ENCODE measurements around the gene MEF2A.

DNA sequence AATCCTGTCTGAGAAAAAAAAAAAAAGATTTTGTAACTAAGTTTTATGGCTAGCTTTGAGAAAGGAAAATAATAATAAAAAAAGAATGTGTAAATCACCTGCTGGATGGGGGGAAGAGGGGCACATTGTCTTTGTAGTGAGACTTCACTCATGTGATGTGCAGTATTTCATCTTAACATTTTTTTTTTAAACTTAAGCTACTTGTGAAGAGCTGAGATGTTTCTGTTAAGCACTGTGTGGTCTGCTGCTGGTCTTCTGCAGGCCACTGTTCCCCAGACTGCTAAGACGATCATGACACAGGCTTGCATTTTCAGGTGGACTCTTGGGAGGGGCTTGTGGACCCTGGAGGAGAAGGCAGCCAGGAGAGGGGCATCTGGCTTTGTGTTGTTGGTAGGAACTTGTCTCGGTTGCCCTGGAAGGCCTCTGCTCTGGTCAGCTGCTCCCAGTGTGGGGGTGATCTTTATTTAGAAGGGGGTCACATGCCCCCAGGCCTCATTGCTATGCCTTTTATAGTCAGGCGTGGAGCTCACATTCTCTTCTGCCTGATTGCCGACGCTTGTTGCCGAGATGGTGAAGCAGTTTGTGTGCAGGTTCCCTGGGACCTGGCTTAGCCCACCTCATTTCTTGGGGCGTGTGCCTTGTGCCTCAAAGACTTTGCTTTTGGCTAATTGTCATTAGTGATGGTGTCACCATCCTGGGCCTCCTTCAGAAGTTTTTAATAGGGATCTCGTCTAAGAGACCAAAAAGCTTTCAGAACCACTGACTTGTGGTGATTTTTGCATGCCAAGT is 66.5 kb downstream of the IGF1R start:
- RRBS = no CpG with 5 or more reads among the region's 8 CpGs

GRCh38 chr15:98720110-98720617 is 71.8 kb downstream of the IGF1R start:
- RRBS = no CpG with 5 or more reads among the region's 8 CpGs

- RRBS = no CpG with 5 or more reads among the region's 15 CpGs
Measured at GRCh38 chr15:98776662-98777231, 128.4 kb downstream of the IGF1R start.

GRCh38 chr15:98778215-98778918 is 130.0 kb downstream of the IGF1R start:
- RRBS = no CpG with 5 or more reads among the region's 5 CpGs

GRCh38 chr15:98794642-98795135 is 146.3 kb downstream of the IGF1R start:
- RRBS = no CpG with 5 or more reads among the region's 3 CpGs

DNA sequence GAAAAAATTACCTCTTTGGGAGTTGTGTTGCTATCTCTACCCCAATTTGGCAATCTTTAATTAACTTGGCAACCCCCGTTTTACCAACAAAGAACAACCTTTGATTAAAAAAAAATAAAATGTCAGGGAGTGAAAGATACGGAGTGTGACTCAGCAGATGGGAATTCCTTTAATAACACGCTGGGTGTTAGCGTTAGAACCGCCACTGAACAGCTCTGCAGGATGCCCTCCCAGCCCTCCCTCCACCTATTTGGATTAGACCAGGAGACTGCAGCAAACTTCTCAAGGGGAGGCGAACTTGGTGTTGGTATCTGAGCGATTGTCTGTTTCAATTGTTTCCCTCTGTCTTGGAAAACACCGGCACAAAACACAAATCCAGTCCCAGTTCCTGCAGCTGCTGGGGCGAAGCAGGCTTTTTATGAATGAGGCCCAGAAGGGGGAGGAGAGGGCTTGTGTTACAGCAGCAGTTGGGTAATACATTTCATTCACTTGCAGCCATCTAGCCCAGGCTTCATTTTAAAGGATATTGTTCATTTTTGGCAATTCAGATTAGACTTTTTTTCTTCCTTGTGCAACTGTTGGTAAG is 152.2 kb downstream of the IGF1R start:
- RRBS = no CpG with 5 or more reads among the region's 9 CpGs

GRCh38 chr15:98877990-98878479 is 129.6 kb downstream of the PGPEP1L start:
- RRBS = no CpG with 5 or more reads among the region's 4 CpGs

GRCh38 chr15:98896204-98897489 is 110.9 kb downstream of the PGPEP1L start:
- RRBS = no CpG with 5 or more reads among the region's 14 CpGs

GRCh38 chr15:98982963-98983845 is 24.4 kb downstream of the PGPEP1L start:
- RRBS = no CpG with 5 or more reads among the region's 7 CpGs

DNA sequence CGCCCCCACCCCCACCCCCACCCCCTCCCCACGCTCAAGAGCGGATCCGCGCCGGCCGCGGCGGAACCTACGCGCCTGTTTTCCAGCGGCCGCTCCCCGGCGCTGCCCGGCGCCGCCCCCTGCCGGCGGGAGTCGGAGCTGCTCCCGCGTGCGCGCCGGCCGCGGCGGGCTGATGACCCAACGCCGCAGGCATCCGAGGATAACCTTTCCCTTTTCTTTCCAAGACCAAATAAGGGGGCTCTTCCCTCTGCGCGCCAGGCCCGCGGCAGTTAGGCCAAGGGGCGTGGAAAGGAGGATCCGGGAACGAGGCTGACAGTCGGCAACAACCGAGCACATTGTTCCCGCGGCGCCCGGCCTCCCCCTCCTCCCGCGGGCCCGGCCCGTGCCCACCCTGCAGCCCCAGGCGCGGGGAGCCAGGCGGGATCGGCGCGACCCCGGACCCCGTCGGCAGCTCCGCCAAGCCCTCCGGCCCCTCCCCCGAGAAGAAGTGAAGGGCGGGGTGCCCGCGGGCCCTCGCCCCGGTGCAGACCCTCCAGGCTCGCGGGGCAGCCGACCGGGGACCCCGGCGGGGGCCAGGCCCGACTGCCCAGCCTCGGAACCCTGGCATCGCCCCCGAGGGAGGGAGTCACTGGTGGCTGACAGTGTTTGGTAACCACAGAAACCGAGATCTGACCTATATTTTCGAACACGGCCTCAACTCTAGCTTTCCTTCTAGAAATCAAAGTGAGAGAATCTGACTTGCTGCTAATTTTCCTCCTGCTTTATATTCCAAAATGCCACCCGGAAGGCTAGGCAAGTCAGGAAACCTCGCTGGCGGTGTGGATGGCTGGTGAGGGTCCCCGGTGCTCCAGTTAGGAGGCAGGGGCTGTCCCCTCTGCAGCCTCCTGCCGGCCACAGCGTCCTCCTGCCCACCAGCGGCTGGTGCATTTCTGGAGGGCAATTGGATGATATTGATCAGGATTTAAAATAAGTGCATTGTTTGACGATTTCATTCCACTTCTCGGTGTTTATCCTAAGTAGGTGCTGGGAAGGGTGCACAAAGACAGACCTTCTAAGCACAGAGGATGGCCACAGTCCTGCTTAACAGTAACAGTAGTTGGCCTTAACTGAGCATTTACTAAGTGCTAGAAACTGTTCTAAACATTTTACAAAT is 45.5 kb upstream of the SYNM start:
- RRBS = 6% methylated on average over 42 of the region's 88 CpGs

GRCh38 chr15:99123371-99124615 is 18.9 kb downstream of the SYNM start:
- RRBS = 25% methylated on average over 10 of the region's 38 CpGs

DNA sequence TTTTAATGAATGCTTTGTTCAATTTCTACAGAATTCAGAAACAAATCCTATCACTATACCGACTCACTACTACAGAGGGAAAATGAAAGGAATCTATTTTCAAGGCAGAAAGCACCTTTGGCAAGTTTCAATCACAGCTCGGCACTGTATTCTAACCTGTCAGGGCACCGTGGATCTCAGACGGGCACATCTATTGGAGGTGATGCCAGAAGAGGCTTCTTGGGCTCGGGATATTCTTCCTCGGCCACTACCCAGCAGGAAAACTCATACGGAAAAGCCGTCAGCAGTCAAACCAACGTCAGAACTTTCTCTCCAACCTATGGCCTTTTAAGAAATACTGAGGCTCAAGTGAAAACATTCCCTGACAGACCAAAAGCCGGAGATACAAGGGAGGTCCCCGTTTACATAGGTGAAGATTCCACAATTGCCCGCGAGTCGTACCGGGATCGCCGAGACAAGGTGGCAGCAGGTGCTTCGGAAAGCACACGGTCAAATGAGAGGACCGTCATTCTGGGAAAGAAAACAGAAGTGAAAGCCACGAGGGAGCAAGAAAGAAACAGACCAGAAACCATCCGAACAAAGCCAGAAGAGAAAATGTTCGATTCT is 24.6 kb downstream of the SYNM start:
- RRBS = 94% methylated on average over 6 of the region's 23 CpGs

DNA sequence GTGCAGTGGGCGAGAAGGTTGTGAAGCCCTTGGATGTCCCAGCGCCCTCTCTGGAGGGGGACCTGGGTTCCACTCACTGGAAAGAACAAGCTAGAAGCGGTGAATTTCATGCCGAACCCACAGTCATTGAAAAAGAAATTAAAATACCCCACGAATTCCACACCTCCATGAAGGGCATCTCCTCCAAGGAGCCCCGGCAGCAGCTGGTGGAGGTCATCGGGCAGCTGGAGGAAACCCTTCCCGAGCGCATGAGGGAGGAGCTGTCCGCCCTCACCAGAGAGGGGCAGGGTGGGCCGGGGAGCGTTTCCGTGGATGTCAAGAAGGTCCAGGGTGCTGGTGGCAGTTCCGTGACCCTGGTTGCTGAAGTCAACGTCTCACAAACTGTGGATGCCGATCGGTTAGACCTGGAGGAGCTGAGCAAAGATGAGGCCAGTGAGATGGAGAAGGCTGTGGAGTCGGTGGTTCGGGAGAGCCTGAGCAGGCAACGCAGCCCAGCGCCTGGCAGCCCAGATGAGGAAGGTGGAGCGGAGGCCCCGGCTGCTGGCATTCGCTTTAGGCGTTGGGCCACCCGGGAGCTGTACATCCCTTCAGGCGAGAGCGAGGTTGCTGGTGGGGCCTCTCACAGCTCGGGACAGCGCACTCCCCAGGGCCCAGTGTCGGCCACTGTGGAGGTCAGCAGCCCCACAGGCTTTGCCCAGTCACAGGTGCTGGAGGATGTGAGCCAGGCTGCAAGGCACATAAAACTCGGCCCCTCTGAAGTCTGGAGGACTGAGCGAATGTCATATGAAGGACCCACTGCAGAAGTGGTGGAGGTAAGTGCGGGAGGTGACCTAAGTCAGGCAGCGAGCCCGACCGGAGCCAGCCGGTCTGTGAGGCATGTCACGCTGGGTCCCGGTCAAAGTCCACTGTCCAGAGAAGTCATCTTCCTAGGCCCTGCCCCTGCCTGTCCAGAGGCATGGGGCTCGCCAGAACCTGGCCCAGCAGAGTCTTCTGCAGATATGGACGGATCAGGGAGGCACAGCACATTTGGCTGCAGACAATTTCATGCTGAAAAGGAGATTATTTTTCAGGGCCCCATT is 26.5 kb downstream of the SYNM start:
- RRBS = 67% methylated on average over 2 of the region's 42 CpGs

DNA sequence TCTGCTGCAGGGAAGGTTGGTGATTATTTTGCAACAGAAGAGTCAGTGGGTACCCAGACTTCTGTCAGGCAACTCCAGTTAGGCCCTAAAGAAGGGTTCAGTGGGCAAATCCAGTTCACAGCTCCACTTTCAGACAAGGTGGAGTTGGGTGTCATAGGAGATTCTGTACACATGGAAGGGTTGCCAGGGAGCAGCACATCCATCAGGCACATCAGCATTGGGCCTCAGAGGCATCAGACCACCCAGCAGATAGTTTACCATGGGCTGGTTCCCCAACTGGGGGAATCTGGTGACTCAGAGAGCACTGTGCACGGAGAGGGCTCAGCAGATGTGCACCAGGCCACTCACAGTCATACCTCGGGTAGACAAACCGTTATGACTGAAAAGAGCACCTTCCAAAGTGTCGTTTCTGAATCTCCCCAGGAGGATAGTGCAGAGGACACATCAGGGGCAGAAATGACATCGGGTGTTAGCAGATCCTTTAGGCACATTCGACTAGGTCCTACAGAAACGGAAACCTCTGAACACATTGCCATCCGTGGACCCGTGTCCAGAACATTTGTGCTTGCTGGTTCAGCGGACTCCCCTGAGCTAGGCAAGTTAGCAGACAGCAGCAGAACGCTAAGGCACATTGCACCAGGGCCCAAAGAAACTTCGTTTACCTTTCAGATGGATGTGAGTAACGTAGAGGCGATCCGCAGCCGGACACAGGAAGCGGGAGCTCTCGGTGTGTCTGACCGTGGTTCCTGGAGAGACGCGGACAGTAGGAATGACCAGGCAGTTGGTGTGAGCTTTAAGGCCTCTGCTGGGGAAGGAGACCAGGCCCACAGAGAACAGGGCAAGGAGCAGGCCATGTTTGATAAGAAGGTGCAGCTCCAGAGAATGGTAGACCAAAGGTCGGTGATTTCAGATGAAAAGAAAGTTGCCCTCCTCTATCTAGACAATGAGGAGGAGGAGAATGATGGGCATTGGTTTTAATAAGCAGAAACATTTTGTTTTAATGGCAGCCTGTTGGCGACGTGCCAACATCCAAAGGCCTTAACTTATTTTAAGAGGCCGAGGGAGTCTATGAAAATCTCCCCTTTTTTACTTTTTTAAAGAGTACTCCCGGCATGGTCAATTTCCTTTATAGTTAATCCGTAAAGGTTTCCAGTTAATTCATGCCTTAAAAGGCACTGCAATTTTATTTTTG is 27.6 kb downstream of the SYNM start:
- RRBS = no CpG with 5 or more reads among the region's 27 CpGs

- RRBS = no CpG with 5 or more reads among the region's 8 CpGs
Measured at GRCh38 chr15:99155911-99156387, 51.1 kb downstream of the SYNM start.

GRCh38 chr15:99174210-99175553 is 69.8 kb downstream of the SYNM start:
- RRBS = no CpG with 5 or more reads among the region's 21 CpGs

- RRBS = no CpG with 5 or more reads among the region's 14 CpGs
Measured at GRCh38 chr15:99442689-99443081, 123.1 kb upstream of the MEF2A start.

DNA sequence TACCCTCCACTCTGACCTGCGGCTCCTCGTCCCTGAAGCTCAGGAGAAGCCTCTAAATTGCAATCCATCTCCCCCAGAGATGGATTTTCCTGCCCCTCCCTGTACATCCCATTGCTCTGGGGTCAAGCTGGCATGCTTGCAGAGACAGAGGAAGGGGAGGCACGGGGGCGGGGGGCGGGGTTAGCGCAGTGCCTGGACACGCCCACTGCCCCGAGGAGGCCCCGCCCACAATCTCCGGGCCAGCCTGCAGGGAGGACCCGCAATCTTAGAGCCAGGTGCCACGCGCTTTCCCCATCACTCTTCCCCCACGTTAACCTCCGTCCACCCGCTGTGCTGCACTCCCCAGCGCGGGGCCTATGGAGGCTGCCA is 118.3 kb upstream of the MEF2A start:
- RRBS = no CpG with 5 or more reads among the region's 18 CpGs

DNA sequence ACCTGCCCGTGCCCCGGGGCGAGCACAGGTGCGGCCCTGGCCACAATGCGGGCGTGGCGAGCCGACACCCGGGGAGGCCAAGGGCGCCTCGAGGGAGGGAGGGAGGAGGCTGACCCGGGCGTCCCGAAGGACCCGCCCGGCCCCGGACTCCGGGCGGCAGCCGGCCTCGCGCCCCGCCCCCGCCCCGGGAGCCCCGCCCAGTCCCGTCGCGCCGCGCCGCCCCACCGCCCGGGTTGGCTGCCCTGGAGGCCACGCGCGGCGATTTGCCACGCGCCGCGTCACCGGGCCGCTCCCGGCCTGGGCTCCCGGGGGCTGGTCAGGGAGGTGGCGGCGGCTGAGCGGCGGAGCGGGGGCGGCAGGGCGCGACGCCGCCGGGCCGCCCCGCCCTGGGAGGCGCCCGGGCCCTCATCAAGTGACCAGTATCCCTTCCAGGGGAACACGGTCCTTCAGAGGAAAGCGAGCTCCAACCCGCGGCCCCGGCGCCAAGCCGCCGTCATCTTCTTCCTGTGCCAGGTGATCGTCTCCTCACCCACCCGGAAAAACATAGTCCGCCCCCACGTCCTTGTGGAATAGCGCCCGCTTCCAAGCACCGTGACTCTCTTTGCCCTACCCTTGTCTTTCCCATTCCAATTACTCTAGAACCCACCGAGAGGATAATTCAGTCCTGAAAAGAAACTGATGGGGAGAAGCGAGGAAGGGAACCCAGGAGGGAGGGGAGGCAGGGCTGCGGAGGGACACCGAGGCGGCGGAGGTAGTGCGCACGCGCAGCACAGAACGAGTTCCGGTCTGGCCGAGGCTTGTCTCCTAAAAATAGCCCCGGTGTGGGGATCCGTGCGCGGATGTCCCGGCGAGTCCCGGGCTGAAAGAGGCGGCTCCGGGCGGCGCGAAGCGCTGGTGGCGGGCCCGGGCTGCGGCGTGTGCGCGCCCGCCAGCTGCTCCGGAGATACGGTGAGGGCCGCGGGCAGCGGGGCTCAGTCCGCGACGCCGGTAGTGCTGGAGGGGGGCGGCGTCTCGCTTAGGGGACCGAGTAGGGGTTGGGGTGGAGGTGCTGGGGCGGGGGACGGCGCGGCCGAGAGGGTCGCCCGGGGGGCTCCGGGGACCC is at the start of gene MEF2A:
Gene MEF2A, plus strand, starts transcription at position 828 of the 1,102 bp plus-strand sequence.
- RRBS = 1% methylated on average over 72 of the region's 129 CpGs